HT1080 (cell line): ENCODE results near the gene NR4A2.

DNA sequence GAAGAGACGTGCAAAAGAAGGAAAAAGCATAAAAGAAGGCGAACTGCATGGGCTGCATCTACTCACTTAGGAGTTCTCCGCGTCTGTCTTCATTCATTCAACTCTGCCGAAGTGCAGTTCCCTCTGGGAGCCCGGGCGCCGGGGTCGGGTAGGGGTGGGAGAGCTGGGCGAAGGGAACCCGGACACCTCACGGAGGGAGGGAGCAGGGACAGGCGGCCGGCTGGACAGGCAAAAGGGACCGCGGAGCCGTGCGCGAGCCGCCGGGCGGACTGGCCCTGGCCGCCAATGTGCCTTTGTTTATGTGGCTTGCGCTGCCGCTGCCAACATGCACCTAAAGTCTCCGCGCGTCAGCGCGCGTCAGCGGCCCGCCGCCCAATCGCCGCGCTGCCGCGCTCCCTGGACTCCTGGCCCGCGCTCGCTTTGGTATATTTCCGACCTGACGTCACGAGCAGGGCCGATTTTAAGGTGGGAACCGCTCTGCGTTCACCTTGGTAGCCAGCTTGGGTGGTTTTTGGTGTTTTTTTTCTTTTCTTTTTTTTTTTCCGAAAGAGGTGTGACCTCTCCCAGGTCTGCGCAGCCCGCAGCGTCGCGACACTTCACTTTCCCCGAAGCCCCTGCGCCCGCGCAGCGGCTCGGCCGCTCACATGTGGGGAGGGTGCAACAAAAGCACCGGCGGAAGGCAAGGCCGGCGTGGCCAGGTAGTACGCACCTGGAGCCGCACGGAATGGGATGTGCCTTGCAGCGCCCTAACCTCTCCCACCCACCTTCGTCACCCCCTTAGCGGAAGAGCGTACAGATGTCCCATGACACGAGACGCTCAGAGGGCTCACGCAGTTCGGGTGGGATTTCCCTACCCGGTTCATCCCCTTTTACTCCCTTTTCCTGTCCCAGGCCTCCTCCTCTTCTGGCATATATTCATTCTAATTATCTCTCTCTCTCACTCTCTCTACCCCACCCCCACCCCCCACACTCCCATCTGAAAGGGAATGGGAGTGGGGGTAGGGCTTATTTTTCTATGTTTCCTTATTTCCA lies at the start of gene NR4A2:
NR4A2 (minus strand) TSS at position 308 of the 1,032 bp plus-strand sequence.
RAMPAGE:
- cytosol, long total RNA, result no peak
- long total RNA, result no peak
- nucleus, long total RNA, result no peak

RAMPAGE:
- cytosol, long total RNA, result no peak
- long total RNA, result no peak
- nucleus, long total RNA, result no peak
Observed at GRCh38 chr2:156437756-156438589, 1.8 kb downstream of the GPD2 start.

DNA sequence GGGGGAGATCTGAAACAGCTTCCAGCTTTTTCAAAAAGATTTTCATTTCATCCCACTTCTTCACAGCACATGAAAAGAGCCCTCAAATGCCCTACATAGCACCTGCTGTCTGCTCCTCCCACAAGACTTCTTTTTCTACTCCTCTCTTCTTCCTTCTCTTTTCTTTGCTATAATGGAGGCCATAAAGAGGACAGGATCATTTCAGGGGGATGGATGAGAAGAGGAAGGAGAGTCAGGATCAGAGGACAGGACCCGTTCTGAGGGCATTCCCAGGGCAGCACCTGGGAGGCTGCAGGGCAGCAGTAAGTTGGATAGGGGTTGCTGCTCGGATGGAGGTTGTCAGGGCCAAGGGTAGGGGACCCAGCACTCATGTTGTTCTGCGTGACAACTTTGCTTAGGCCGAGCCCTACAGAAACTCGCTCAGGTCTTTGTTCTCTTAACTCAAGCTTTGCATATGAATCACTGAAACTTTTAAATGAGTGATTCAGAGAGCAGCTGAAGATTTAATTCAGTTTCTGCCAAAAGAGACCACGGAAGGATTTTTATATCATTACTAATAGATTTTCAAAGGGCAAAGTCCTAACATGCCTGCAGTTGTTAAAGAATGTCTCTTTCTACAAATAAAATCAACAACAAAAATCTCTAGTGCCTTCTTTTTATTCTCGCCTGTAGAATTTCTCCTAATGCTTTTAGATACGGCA lies 11.2 kb upstream of the GALNT5 start:
RAMPAGE:
- cytosol, long total RNA, result no peak
- long total RNA, result no peak
- nucleus, long total RNA, result no peak

DNA sequence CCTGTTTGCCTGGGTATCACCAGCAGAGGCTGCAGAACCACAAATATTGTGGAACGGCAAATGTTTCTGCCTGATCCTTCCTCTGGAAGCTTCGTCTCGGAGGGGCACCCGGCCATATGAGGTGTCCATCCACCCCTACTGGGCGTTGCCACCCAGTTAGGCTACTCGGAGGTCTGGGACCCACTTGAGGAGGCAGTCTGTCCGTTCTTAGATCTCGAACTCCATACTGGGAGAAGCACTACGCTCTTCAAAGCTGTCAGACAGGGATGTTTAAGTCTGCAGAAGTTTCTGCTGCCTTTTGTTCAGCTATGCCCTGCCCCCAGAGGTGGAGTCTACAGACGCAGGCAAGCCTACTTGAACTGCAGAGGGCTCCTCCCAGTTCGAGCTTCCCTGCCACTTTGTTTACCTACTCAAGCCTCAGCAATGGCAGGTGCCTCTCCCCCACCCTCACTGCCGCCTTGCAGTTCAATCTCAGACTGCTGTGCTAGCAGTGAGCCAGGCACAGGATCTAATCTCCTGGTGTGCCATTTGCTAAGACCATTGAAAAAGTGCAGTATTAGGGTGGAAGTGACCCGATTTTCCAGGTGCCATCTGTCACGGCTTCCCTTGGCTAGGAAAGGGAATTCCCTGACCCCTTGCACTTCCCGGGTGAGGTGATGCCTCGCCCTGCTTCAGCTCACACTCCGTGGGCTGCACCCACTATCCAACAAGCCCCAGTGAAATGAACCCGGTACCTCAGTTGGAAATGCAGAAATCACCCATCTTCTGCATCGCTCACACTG lies 40.8 kb downstream of the CYTIP start:
RAMPAGE:
- cytosol, long total RNA, result no peak
- long total RNA, result no peak
- nucleus, long total RNA, result no peak

GRCh38 chr2:157417860-157418737 lies 25.8 kb downstream of the CYTIP start:
RAMPAGE:
- cytosol, long total RNA, result no peak
- long total RNA, result no peak
- nucleus, long total RNA, result no peak

DNA sequence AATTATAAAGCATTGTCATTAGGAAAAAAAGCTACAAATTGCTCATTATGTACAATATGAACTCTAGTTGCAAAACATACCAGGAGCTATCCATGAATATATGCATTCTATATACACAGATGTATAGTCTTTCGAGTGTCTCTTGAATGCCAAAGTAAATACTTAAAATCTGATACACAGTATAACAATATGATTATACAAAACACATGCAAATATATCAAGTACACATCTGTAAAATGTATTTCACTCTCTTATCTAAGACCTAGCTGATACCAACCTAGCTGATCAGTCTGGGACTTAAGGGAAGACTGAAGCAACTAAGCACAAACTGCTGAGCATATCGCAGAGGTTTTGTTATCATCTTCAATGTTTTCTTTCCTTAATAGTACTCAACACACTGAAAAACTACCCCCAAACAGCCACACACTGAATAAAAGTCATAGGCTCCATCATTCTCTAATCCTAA lies 10.0 kb downstream of the CYTIP start:
RAMPAGE:
- cytosol, long total RNA, result no peak
- long total RNA, result no peak
- nucleus, long total RNA, result no peak

DNA sequence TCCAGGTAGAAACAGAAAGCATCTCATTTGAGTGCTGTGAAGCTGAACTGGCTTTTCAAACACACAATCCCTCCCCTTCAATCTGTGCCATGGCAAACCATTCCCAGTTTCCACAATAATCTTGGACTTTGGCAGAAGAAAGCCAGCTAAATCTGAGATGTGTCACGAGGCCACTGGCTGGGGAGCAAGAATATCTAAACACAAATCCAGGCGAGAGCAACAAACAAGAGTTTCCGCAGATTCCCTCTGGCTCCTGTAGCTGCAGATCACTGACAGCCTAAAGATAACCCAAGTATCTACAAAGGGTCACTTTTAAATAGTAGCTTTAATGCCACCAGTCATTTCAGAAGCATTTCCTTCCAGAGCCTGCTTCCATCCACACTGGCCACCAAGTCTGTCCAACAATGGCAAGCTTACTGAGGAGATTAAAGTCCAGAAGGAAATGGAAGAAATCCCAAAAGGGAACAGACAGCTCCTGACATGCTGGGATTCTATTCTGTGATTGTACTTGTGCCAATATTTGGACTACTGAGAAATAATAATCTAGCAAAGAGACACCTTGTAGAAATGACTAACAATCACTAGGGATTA lies 86.8 kb downstream of the ACVR1 start:
RAMPAGE:
- cytosol, long total RNA, result no peak
- long total RNA, result no peak
- nucleus, long total RNA, result no peak

RAMPAGE:
- cytosol, long total RNA, result no peak
- long total RNA, result no peak
- nucleus, long total RNA, result no peak
Observed at GRCh38 chr2:157818114-157818735, 57.9 kb downstream of the ACVR1 start.

DNA sequence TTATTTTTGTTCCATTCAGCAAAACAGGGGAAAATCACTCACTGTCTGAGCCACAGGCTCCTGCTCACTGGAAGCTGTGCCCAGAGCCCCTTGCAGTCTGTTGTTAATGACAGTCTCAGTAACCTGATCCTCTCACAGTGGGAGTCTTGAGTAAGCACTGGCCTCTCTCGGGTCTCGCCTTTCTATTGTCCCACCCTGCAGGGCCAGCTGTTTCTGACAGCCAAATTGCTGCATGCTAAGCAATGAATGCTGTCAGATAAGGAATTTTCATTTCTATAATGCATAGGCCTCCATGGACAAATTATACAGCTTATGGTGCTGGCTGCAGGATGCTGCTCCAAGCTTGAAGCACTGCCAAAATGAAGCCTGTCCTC lies 37.1 kb downstream of the ACVR1 start:
RAMPAGE:
- cytosol, long total RNA, result no peak
- long total RNA, result no peak
- nucleus, long total RNA, result no peak

DNA sequence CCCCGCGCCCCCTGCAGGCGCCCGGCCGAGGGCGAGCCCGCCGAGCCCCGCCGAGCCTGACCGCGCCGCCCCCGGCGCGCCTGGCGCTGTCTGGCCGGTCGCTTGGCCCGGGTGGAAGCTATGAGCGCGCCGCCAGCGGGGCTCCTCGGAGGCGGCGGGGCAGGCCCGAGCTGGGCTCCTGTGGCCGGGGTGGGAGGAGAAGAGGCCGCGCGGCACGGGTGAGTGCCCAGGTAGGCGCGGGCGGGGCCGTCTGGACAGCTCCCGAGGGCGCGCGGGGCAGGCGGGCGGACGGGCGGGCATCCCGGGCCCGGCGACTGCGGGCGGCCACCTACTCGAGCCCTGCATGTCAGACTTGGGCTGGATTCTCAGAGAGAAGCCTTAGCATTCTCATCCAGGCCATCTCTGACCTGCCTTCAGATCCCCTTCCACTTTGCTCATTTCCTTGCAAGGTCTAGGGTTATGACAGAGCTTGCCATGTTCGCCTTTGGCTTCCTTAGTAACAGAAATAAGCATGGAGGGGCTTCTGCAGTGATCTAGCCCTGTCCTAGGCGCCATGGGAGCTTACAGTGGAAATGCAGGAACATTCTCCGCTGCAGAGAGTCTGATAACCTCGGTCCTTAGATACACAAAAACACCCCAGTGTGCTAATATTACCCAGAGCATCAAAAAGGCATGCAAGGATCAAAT lies 512 bp upstream of the ACVR1 start:
RAMPAGE:
- cytosol, long total RNA, result no peak
- long total RNA, result no peak
- nucleus, long total RNA, result no peak

RAMPAGE:
- cytosol, long total RNA, result no peak
- long total RNA, result no peak
- nucleus, long total RNA, result no peak
Observed at GRCh38 chr2:158056952-158057485, 44.7 kb upstream of the UPP2 start.

DNA sequence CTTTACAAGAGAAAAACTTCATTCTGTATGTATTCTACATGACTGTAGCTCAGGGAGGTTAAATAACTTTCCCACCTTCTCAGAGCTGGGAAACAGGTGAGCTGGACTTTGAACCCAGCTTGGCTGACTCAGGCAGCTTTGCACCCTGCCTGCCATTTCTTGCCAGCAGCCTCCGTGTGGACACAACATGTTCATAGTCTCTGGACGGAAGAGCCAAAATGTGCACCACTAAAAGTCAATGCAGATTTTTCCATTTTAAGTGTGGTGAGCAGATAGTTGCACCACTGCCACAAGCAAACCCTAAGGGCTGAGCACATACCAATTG lies 26.8 kb downstream of the UPP2 start:
RAMPAGE:
- cytosol, long total RNA, result no peak
- long total RNA, result no peak
- nucleus, long total RNA, result no peak

DNA sequence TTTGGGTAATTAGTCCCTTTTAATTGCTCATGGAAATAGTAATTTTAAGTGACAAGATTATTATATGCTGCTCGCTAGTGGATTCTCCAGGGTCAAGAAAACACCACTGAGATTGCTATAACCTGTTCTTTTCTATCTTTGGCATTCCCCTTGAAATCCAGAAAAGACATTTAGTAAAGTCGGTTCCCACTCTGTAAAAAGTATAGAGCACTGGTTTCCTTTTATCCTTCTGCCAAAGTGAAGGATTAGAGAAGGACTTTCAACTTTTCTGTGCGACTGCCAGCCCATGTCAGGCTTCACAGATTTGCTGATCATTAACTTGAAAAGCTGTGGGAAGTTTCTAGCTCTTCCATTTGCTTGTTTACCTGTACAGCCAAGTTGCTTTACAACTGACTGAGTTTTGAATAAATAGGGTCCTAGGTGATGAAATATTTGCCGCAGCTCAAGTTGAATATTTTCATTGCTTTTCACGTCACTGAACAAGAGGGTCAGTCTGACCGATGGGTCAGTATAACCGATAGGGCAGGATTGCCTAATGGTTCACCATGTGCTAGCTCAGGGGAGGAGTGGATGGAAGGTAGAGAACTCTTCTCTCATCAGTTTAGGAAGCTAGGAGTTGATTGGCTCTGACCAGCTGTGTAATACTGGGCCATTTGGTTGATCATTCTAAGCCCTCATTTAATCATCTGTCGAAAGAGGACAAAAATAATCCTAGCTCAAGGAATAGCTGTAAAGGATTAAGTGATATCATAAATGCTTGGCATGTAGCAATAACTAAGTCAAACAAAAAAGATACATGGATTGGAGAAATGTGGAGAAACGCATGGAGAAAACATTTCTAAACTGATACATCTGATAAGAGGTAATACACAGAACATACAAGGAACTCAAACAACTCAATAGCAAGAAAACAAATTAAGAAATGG lies 30.4 kb downstream of the UPP2 start:
RAMPAGE:
- cytosol, long total RNA, result no peak
- long total RNA, result no peak
- nucleus, long total RNA, result no peak

RAMPAGE:
- cytosol, long total RNA, result no peak
- long total RNA, result no peak
- nucleus, long total RNA, result no peak
Observed at GRCh38 chr2:158892968-158893429, 75.4 kb upstream of the TANC1 start.

GRCh38 chr2:158967717-158968144 lies 709 bp upstream of the TANC1 start:
RAMPAGE:
- cytosol, long total RNA, result no peak
- long total RNA, result no peak
- nucleus, long total RNA, result no peak

DNA sequence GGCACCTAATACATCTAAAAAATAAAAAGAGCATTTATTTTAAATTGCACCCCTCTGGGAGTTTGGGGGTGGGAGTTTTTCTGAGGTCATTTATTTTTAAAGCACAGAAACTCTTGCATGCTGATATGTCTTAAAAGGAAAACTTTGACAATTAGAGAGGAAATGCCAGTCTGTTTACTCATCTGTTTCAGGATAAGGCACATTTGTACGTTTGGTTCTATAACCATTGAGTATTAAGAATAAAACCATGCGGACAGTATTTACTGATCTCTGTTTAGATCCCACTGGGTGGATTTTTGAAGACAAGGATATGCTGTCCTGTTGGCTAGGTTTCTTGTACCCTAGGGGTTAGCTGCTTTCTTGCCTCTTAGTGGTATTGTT lies 122.9 kb downstream of the TANC1 start:
RAMPAGE:
- cytosol, long total RNA, result no peak
- long total RNA, result no peak
- nucleus, long total RNA, result no peak

DNA sequence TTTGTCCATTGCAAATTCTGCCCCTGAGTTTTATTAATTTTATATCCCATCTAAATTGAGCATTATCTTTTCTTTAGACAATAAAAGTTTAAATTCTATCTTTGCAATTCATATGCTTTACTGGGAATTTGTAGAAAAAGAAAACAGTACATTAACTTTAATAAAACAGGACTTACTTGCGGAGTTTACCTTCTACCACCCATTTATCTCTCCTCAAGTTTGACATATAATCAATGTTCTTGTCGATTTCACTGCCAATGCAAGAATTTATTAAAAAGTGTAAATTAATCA lies 96.9 kb upstream of the WDSUB1 start:
RAMPAGE:
- cytosol, long total RNA, result no peak
- long total RNA, result no peak
- nucleus, long total RNA, result no peak

RAMPAGE:
- cytosol, long total RNA, result no peak
- long total RNA, result no peak
- nucleus, long total RNA, result no peak
Observed at GRCh38 chr2:159404705-159405214, 118.3 kb upstream of the WDSUB1 start.

RAMPAGE:
- cytosol, long total RNA, result no peak
- long total RNA, result no peak
- nucleus, long total RNA, result no peak
Observed at GRCh38 chr2:159713594-159713942, 1.3 kb downstream of the MARCHF7 start.

GRCh38 chr2:159718679-159719199 lies 6.4 kb downstream of the MARCHF7 start:
RAMPAGE:
- cytosol, long total RNA, result no peak
- long total RNA, result no peak
- nucleus, long total RNA, result no peak